SK-N-DZ (cell line): ENCODE measurements around the genes THBS2 and C6orf120.

DNA sequence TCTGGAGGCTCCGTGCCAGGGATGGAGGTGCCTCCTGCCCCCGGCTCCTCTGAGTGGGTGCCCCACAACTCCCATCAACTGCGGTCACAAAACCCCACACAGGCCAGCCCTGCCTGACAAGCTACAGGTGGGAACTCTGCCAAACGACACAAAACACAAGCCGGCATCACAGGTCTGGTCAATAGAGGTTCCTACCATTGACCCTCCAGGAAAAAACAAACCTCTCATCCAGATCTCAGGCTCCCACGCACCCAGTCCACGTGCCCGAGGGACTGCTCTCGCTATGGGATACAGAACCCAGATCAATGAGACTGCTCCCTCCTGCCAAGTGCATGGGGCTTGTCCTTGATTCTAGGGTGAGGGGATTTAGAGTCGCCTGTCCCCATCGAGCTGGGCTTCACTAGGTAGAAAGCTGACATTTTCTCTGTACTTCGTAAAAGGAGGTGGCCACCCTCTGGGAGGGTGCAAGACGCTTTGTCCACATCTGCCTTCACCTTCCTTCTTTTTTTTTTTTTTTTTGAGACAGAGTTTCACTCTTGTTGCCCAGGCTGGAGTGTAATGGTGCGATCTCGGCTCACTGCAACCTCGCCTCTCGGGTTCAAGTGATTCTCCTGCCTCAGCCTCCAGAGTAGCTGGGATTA is 48.7 kb downstream of the DACT2 start:
RAMPAGE:
- cytosol, long total RNA, result no peak
- nucleus, long total RNA, result no peak

RAMPAGE:
- cytosol, long total RNA, result no peak
- nucleus, long total RNA, result no peak
Observed at GRCh38 chr6:168318278-168318561, 1.4 kb downstream of the DACT2 start.

DNA sequence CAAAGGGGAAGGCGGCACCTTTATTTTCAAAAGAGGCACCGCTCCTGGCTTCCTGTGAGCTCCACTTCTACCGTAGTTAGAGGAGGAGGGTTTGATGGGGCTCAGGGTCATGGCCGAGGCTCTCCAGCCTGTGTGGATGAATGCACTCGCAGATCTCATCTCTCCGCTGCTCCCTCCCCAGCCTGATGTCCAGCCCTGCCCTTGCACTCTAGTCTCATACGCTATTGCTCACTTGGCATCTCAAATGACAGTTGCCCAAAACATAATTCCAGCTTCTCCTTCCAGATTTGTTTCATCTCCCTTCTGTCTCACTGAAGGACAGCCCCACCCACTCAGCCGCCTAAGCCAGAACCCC is 22.9 kb upstream of the SMOC2 start:
RAMPAGE:
- cytosol, long total RNA, result no peak
- nucleus, long total RNA, result no peak

RAMPAGE:
- cytosol, long total RNA, result no peak
- nucleus, long total RNA, result no peak
Observed at GRCh38 chr6:168542075-168542838, 101.3 kb downstream of the SMOC2 start.

DNA sequence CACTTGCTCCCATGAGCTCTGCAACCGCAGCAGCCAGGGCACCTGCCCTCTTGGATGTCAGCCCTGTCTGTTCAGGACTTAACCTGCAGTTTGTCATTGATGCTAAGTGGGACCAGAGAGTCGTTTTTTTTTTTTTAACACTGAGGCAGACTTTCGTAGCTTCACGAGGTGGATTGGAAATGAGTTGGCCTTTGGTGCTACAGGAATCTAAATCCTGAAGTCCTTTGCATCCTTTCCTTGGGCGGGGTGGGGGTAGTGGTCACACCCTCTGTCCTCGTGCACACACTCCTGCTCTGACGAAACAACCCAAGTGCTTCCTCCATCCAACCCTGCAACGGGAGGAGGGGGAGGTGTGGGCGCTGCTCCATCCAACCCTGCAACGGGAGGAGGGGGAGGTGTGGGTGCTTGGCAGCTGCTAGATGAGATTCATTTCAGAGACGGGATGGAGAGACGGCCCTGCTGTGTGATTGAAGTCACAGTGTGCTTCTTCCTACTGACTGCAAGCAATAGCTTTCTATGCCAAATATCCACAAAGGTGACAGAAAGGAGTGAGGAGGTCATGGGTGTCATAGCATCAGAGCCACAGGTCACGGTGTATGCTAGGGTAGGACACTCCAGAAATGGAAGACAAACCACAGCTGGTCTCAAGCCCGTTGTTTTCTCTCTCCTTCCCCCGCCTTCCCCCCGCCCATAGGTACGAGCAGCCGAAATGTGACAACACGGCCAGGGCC is 166.6 kb downstream of the SMOC2 start:
RAMPAGE:
- cytosol, long total RNA, result no peak
- nucleus, long total RNA, result start-site peak on the plus strand centred at position 423 of the sequence, 112 bp wide, 33 and 11 reads in 2 replicates

GRCh38 chr6:168884417-168884899 is 369.2 kb downstream of the THBS2 start:
RAMPAGE:
- cytosol, long total RNA, result no peak
- nucleus, long total RNA, result no peak

DNA sequence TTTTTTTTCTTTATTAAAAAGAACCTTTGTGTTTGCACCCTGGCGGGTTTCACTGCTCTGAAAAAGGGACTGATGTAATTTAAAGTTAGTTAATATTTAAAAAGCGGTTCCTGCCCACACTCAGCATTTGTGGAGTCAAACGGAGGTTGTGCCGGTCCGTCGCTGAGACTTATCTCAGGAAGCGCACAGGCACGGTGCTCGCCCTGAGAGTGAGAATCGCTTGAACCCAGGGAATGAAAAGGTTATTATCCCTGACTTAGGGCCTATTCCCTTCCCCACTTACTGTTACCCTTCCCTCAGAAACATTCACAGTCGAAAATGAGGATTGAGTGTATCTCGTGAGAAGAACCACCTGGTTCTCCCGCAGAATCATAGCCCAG is 366.6 kb downstream of the THBS2 start:
RAMPAGE:
- cytosol, long total RNA, result no peak
- nucleus, long total RNA, result no peak

RAMPAGE:
- cytosol, long total RNA, result no peak
- nucleus, long total RNA, result no peak
Observed at GRCh38 chr6:168938182-168938441, 315.5 kb downstream of the THBS2 start.

DNA sequence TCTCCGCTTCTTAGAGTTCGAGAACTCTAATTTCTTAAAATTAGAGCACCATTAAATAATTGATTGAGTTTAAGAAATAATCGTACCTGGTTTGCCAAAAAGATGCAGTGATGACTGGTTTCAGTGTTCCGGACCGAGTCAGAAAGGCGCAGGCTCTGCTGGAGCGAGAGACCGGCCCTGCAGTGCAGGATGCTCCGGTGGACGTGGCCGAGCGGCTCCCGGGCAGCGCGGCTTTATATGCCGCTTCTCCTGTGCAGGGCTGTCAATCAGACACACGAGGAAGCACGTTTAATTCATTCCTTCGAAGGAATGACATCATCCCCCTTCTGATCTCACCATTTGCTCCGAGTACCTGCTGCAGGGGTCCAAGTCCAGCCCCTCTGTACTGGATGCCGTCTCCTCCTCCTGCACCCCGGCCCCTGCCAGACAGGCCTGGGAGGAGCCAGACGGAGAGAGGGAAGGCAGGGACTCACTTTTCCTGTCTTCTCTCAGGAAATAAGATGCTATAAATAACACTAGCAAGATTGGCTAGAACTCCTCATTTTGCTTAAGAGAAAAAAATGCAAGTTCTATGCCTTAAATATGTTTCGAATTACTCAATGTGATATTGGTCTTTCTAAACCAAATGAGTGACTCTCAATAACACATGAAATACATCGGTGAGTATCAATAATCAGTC is at the start of gene THBS2:
Gene THBS2 (minus strand): TSS at position 209 of the 679 bp plus-strand sequence.
RAMPAGE:
- cytosol, long total RNA, result no peak
- nucleus, long total RNA, result no peak

DNA sequence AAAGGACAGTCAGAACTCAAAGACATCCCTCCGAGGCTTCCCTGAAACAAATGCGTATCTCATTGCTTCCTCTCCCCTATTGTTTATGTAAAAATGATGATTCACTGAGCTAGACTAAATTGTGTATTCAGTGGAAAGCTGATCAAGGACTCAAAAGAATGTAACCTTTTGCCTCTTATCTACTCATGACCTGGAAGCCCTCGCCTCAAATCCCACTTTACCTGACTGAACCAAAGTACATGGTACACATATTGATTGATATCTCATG is 81.5 kb downstream of the WDR27 start:
RAMPAGE:
- cytosol, long total RNA, result no peak
- nucleus, long total RNA, result no peak

DNA sequence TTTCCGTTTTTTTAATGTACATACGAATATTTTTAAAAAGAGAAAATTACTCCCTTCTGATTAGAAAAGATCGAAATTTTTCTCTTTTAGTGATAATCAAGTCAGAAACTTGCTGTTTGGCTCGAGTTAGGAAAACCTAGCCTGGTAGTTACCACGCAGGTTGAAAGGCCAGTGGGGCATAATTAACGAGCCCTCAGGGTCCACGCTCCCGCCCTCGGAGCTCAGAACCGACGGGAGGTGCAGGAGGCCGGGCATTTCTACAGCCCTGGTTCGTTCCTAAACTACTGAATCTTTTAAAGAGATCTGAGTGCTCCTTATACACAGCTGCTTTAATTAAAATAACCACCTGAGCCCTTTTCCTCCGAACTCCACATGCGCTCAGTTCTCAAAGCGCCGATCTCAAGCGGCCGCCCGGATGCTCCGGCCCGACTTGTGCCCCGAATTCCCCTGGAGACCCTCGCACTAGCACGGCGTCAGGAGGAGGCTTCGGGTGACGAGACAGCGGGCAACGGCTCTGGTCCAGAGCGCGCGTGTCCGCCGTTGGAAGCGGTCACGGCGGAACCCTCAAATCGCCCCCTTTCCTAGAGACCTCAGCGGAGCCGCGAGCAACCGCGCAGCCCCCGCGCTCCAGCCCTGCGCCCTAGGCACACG is 499 bp downstream of the WDR27 start:
RAMPAGE:
- cytosol, long total RNA, result no peak
- nucleus, long total RNA, result no peak

GRCh38 chr6:169702094-169703087 is at the start of gene C6orf120:
Gene C6orf120 (plus strand): TSS chr6:169702126.
RAMPAGE:
- cytosol, long total RNA, result no peak
- nucleus, long total RNA, result no peak

DNA sequence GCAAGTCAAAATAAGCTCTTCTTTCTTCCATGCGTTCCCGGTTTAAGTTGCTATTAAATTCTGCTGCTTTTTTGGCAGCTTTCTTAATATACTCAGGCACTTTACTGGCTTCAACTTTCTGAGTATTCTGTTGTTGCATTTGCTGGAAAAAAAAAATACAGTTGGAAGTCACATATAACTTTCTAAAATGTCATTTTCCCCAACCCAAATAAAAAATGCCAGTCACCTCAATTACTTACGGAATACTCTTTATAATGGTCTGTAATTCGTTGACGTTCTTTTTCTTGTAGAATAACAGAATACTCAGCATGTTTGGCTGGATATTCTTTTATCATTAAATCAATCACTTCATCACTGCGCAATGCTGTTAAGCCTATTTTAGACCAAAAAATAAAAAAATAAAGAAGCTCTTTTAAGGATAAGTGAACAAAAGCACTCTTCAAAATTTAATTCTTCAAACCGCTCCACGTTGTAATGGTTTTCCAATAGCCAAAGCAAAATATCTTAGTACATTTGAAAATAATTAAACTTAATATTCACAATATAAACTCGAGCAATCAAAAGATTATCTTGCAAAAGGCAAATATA is 8.5 kb downstream of the PHF10 start:
RAMPAGE:
- cytosol, long total RNA, result no peak
- nucleus, long total RNA, result no peak

DNA sequence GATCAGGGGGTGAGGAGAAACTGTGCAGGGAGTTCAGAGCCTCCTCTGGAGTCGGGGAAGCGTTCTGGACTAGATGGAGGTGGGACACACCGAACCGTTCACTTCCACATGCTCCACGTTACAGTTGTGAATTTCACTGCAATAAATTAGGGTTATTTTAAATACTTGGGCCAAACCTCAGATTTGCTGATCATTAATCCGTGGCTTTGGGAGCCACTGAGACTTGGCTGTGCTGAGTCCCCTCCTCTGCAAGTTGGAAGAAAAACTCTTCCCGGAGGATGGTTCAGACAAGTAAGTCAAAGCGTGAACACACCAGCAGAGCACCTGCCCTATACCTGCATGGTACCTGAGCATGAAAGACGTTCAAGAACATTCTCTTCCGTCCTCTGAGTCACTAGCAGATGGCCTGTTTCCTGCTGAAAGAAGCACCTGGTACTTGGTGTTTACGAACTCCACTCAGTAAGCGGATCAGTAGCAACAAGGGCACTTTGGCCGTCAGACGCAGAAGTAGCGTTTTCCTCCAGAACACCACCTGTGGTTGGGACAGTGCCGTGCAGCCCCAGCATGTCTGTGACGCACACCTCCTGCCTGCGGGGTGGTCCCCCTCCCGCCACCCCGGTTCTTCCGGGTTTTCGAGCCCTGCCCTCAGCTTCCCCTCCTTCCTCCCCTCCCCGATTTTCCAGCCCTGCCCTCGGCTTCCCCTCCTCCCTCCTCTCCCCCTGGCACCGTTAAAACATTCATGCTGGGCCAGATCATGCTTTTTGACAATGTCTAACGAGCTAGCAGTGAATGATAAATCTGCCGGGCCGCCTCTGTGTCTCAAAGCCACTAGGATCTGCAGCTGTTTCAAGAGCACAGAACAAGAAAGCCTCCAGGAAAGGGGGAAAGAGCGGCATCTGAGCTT is 207.6 kb downstream of the ERMARD start:
RAMPAGE:
- cytosol, long total RNA, result no peak
- nucleus, long total RNA, result no peak

DNA sequence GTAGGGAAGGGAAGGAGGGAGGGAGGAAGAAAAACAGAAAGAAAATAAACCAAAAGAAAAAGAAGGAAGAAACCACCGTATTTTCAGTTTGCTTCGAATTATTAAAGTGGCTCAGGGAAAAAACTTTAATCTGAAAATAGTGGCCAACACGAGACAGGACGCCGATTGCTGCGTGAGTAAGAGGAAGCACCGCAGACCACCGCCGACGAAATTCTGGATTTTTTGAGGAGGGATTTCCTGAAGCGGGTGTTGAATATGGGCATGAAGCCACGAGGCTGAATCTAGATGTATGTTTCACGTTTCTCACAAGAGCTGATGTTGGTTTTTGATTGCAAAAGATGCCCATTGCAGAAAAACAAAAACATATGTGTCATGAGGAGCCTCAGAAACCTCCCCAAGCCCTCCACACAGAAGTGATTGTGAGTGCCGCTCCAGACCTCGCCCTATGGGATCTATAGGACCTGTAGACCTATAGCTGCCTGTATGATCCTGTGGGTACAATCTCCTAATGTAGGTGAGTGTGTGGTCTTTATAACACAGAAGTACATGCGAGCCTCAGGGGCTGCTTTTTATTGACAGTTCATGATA is 244.1 kb downstream of the DLL1 start:
RAMPAGE:
- cytosol, long total RNA, result no peak
- nucleus, long total RNA, result no peak

RAMPAGE:
- cytosol, long total RNA, result no peak
- nucleus, long total RNA, result no peak
Observed at GRCh38 chr6:170147649-170148637, 142.9 kb downstream of the DLL1 start.

DNA sequence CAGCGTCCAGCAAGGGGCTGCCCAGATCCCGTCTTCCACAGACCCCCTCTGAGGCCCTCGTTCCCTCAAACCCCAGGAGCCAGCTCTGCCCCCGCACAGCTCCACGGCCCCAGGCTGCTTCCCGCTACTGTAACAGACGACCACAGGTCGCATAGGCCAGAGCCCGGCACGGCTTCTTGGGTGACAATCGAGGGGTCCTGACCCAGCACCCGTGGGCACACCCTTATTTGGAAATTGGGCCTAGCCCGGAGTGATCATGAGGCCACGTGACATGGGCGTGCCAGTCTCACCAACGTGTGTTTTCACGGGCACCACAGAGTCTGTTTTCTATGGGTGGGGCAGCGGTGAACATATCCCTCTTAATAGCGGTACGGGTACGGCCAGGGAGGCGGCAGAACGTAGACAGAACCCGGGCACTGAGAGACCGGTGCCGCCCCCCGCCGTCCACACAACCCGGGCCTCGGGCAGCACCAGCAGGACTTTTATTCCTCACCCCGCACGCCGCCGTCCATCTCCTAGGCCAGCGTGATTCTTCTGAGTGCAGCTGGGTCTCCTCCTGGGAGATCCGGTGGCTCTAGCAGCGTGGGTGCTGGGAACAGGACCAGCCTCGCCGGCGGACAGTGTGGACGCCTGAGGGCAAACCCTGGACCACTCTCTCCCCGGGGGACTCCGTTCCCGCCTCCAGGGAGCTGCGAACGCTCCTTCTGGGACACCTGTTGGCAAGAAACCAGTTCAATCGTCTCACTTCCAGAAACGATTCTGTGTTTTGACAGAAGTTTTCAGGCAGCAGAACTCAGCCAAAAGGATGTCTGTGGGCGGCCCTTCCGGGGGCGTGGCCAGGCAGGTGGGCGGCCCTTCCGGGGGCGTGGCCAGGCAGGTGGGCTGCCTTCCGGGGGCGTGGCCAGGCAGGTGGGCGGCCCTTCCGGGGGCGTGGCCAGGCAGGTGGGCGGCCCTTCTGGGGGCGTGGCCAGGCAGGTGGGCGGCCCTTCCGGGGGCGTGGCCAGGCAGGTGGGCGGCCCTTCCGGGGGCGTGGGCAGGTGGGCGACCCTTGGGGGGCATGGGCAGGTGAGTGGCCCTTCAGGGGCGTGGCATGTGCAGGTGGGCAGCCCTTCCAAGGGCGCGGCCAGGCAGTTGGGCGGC is 130.9 kb downstream of the DLL1 start:
RAMPAGE:
- cytosol, long total RNA, result no peak
- nucleus, long total RNA, result no peak

GRCh38 chr6:170165169-170166001 is 125.5 kb downstream of the DLL1 start:
RAMPAGE:
- cytosol, long total RNA, result no peak
- nucleus, long total RNA, result no peak

GRCh38 chr6:170179342-170179503 is 111.7 kb downstream of the DLL1 start:
RAMPAGE:
- cytosol, long total RNA, result no peak
- nucleus, long total RNA, result no peak